ENCODE measurements around a stretch of chr13.

- PRO-cap = no peak
- RAMPAGE, long total RNA = no peak
Measured at GRCh38 chr13:63593351-63593550, 153.3 kb upstream of the ENSG00000237378 start.

- PRO-cap = unidirectional peak, minus-strand start at chr13:66798825
- RAMPAGE, long total RNA = no peak
Measured at GRCh38 chr13:66798648-66798936, 431.5 kb downstream of the PCDH9 start.

GRCh38 chr13:66994994-66995156 lies 235.3 kb downstream of the PCDH9 start:
- PRO-cap = no peak
- RAMPAGE, long total RNA = no peak

DNA sequence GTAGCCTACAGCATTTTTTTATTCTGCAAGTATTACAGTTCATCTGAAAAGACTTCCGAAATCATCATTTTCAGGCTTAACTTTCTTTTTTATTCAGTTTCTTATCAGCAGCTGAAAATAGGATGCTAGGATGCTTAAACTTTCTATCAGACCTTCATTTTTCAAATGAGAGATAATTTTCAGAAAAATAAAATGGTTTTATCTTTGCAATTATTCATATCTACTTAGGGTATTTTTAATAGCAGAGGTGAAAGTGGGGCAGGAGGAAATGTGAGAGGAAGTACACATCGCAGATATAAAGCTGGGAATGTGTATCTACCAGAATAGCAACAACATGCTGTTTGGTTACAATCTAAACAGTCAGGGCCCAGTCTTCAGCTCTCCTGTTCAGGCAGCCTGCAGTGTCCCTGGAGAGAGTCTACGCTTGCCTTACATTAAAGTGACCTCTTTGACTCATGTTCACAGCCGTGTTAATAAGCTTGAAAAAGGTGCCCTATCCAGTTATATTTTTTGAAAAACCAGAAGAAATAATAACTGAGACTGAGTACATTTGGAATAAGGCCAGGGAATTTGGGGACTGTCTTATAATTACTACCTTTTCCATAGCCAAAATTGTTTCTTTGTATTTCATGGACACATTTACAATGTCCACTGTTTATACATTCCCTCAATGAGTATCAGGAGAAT lies 82.9 kb downstream of the PCDH9 start:
- PRO-cap = no peak
- RAMPAGE, long total RNA = no peak

- PRO-cap = no peak
- RAMPAGE, long total RNA = no peak
Measured at GRCh38 chr13:69650510-69650988, 457.7 kb downstream of the KLHL1 start.

DNA sequence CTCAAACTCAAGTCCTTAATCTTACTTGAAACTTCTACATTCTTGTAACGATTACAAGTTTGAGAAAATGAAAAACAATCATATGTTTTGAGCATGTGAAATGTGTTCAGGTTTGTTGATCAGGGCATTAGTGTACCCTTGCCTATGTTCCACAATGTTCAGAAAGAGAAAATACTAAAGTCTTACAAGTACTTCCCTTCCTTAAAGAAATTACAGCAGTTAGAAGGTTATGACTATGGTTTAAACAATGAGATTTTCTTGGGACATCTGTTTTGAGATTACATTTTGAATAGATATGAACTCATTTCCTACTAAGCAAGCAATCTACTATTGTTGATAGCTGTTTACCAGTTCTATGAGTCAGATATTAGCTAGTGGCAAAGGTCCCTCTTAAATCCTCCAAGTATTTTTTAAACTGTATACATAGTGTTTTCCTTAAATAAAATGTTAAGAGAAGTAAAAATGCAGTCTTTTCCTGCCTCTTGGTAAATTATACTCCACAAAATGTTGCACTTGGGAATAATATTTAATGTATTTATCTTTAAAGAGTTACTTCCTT lies 241.3 kb downstream of the DACH1 start:
- PRO-cap = no peak
- RAMPAGE, long total RNA = no peak

- PRO-cap = no peak
- RAMPAGE, long total RNA = no peak
Measured at GRCh38 chr13:71765106-71765589, 101.9 kb downstream of the DACH1 start.

GRCh38 chr13:73063367-73063571 lies 4.5 kb downstream of the KLF5 start:
- PRO-cap = no peak
- RAMPAGE, long total RNA = no peak

- PRO-cap = no peak
- RAMPAGE, long total RNA = no peak
Measured at GRCh38 chr13:73221416-73221825, 162.6 kb downstream of the KLF5 start.

DNA sequence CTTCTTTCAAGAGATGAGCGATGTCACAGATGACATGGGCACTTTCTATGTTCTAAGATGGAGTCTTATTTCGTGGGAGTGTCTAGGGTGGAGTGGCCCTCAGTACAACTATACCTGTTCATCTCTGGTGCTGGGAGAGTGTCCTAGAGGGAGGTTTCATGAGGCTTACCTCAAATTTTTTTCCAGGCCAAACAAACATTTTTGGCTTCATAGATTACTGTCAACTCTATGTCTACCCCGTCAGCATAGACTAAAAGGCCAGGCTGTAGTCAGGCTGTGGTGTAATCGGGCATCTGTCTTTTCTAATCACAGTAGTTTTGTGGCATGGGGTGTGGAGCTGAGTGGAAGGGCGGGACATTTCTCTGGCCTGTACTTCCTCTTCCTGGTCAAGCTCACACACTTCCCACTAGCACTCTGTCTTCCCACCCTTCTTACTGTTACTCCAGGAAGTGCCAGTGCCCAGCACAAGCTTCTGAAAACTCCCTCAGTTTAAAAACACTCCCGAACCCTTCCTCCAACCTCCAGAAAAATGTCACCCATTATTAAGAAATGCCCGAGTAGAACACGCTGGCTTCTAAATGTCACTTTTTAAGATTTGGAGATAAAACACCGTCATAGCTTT lies 229.7 kb downstream of the KLF5 start:
- PRO-cap = no peak
- RAMPAGE, long total RNA = no peak

GRCh38 chr13:73334848-73336039 lies 276.4 kb downstream of the KLF5 start:
- PRO-cap = no peak
- RAMPAGE, long total RNA = no peak

DNA sequence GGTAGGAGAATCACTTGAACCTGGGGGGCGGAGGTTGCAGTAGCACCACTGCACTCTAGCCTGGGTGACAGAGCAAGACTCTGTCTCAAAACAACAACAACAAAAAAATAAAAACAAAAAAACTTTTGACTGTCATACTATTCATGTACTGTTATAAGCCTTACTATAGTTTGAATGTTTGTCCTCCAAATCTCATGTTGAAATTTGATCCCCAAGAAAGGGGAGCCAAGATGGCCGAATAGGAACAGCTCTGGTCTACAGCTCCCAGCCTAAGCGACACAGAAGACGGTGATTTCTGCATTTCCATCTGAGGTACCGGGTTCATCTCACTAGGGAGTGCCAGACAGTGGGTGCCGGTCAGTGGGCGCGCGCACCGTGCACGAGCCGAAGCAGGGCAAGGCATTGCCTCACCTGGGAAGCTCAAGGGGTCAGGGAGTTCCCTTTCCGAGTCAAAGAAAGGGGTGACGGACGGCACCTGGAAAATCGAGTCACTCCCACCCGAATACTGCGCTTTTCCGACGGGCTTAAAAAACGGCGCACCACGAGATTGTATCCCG lies 581.6 kb downstream of the KLF5 start:
- PRO-cap = no peak
- RAMPAGE, long total RNA = no peak

DNA sequence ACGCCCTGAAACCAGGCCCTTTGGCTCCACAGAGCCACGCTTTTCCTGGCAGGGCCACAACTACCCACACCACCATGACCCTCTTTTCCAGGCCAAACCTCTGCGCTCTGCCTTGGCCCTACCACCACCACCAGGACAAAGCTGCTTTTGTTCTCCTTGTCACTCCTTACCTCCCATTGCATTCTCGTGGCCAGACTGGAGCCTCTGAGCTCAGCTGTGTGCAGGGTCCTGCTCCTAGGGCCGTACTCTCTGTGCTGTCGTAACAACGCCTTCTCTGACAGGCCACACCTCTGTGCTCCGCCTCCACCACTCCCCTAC lies 602.8 kb downstream of the KLF5 start:
- PRO-cap = no peak
- RAMPAGE, long total RNA = no peak

DNA sequence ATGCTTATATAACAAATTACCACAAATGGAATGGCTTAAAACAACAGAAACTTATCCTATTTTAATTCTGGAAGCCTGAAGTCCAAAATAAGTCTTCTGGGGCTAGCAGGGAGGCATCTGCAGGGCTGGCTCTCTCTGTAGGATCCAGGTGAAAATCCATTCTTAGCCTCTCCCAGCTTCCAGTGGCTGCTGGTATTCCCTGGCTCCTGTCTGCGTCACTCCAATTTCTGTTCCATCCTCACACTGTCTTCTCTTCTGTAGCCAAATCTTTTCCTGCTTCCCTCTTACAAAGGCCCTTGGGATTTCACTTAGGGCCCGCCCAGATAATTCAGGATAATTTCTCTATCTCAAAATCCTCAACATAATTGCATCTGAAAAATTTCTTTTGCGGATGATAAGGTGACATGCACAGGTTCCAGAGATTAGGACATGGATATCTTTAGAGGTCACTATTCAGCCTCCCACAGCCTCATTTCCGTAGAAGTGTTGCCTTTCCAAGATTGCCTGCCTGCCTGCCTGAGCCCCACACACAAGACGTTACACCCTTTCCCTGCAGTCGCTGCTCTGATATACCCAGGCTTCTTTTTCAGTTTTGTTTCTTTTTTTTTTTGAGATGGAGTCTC lies 856.2 kb downstream of the KLF5 start:
- PRO-cap = no peak
- RAMPAGE, long total RNA = no peak

- PRO-cap = no peak
- RAMPAGE, long total RNA = no peak
Measured at GRCh38 chr13:73967751-73968427, 909.1 kb downstream of the KLF5 start.

- PRO-cap = no peak
- RAMPAGE, long total RNA = no peak
Measured at GRCh38 chr13:73975338-73976234, 916.8 kb downstream of the KLF5 start.

DNA sequence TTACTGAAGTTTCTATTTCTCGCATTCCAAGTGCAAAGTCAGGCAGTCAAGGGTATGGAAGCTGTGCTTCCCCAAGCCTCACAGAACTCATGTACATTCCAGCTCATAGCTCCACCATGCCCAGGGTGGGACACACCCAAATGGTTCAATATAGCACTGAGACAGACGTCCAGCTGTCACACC lies 989.0 kb downstream of the KLF5 start:
- PRO-cap = no peak
- RAMPAGE, long total RNA = no peak

DNA sequence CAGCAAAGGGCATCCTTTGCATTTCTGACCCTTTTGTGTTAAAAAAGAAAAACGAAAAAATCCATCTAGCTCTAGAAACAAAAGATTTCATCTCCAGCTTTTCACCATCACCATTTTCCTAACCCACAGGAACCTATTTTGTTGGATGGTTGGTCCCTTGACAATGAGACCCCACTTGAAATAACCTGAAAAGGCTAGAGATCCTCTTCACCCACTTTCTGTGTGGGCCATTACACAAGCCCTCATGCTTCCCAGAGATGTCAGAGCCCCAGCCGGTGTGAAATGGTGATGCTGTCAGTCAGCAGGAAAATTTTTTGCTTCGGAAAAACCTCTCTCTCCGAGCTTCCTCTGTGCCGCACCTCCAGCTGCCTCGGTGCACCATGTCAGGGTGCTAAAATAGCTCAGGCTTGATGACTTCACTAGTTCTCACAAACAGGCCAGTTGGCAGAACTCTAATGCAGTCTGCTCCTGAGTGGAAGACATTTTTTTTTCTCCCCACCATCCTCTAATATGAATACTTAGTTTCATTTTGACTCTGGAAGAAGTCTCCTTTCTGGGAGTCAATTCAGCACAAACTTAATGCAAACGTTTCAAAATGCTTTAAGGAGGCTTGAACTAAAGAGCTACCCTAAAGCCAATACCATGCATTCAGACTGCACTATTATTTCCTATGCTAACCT lies 1004.1 kb downstream of the KLF5 start:
- PRO-cap = no peak
- RAMPAGE, long total RNA = no peak

- PRO-cap = no peak
- RAMPAGE, long total RNA = no peak
Measured at GRCh38 chr13:74168402-74168838, 1109.6 kb downstream of the KLF5 start.

- PRO-cap = no peak
- RAMPAGE, long total RNA = no peak
Measured at GRCh38 chr13:74227660-74228282, 1169.0 kb downstream of the KLF5 start.